Mesenchymal stem cell of adipose (primary cell): ENCODE measurements around a stretch of chr2.

DNA sequence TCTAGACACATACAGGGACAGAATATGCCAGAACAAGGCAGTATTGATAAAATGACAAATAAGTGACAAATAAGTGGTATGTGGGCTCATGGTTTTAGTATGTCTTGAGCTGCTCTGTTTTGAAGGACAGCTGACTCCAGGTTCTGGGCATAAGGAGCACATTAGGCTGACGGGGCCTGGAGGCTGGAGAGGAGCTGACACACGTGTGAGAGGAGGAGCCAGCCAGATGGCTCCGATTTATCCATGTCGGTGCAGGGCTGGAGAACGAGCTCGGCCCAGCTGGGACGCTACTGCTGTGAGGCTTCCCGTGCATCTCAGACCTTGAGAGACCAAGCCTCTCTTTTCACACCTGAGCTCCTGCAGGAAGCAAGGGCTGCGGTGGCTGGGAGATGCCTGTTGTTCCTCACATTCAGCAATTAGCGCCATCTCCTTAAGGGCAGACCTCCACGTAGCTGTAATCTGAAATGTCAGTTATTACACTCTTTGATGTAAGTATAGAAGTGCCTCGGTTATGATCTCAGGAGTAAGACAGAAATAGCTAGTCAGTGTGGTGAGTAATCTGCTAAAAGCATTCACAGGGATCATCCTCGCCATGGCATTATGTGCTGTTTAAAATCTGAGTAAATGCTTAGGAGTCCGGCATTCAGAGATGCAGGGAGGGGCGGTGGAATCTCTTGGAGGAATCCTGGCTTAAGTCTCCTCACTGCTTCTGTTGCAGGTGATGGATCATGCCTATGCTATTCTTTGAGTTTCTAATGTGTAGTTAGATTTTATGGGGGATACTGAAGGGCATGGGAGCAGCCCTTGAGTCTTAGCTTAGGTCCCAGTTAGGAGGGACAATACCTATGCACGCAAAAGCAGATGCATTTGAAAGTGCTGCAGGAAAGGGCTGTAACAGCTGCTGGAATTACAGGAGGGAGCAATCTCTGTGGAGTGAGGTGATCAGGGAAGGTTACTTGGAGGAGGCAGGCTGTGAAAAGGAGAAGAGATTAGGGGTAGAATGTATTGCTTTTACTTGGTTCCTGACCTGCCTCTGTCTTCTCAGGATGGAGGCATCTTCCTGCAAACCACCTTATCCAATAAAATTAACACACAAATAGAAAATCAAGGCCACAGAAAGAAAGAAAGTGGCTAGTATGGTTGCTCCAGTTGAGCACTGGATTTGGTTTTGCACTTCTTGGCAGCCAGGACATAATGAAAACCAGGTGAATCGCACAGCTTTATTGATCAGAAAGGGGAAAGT, 108.1 kb downstream of the PRKCE start:
- CAGE, long polyA plus RNA = no peak

GRCh38 chr2:45833651-45834345, 182.3 kb downstream of the PRKCE start:
- CAGE, long polyA plus RNA = no peak

- CAGE, long polyA plus RNA = no peak
These were observed 246.5 kb downstream of the PRKCE start for GRCh38 chr2:45897801-45898608.

DNA sequence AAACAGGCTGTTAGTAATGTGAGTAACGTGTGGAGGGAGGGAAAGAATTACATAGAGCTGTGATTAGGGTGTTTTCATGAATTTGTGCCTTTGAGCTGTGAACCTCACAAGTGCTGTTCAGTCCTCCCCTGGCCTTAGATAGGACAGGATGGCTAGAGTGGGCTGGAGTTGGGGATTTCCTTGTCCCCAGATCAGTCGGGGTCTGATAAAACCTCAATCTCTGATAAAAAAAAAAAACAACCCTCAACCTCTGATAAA, 297.0 kb upstream of the EPAS1 start:
- CAGE, long polyA plus RNA = no peak

GRCh38 chr2:46000491-46001207, 296.6 kb upstream of the EPAS1 start:
- CAGE, long polyA plus RNA = no peak

DNA sequence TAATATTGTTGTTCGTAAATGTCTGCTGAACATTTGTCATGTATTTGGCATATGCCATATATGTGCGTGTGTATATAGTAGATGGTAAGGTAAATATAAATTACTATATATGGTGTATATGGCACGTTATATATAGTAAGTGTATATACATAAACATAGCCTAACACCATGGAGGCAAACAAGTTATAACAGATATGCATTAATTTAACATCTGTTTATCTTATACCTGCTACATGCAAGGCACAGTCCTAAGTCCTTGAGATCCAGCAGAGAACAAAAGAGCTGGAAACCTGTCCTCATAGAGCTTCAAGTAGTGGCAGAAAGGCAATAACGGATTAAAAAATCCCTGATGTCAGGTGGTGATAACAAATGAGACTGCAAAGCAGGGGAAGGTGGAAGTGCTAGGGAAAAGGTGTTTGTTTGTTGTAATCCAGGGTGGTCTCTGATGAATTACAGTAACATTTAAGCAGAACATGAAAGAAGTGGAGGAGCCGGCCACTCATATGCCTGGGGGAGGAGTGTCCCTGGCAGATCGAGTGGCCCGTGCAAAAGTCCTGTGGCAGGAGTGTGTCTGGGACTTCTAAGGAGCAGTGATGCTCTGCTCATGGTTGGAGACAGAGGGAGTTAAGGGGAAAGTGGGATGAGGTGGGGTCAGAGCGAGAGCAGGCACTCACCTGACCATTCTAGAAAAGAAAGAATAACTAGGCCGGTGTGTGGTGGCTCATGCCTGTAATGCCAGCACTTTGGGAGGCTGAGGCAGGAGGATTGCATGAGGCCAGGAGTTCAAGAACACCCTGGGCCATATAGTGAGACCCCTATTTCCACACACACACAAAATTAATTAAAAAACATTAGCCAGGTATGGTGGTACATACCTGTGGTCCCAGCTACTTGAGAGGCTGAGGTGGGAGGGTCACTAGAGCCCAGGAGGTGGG, 261.4 kb upstream of the EPAS1 start:
- CAGE, long polyA plus RNA = no peak

- CAGE, long polyA plus RNA = no peak
These were observed 133.0 kb upstream of the EPAS1 start for GRCh38 chr2:46164017-46164699.

GRCh38 chr2:46277260-46277655, 19.9 kb upstream of the EPAS1 start:
- CAGE, long polyA plus RNA = no peak

GRCh38 chr2:46303110-46304186, 6.2 kb downstream of the EPAS1 start:
- CAGE, long polyA plus RNA = no peak

DNA sequence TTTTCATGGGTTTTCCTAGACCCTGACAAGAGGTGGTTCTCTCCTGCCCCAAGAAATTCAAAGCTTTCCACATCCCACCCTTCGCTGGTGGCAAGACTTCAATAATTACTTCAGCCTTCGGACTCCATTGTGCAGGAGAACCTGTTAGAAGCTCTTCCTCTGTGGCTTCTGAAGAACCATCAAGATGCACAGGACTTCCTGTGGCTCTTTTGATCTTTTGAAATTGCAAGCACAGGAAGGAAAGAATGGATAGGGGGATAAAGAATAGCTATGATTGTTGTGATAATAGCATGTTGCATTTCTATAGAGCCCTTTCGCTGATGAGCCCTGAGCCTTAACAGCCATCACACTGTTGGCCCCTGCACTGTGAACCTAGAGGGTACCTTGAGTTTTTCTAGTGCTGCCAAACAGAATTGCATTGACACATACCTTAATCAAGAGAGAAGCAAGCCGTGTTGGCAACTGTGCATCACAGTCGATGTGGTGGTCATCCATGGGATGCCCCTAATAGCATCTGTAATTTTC, 7.5 kb downstream of the EPAS1 start:
- CAGE, long polyA plus RNA = no peak

GRCh38 chr2:46306942-46307882, 10.0 kb downstream of the EPAS1 start:
- CAGE, long polyA plus RNA = no peak

GRCh38 chr2:46338442-46339139, 41.4 kb downstream of the EPAS1 start:
- CAGE, long polyA plus RNA = no peak

DNA sequence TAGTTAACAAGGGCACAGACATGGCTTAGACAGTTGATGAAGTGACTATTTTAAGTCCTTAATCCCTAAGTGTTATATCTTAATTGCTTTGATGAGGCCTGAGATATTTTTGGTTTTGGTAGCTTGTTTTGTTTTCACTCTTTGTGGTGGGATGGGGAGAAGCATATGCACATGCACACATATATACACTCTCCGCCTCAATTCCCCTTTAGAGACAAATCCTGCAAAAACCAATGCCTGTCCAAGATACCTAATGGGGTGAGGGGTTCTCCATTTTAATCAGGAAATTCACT, 66.7 kb downstream of the EPAS1 start:
- CAGE, long polyA plus RNA = no peak

DNA sequence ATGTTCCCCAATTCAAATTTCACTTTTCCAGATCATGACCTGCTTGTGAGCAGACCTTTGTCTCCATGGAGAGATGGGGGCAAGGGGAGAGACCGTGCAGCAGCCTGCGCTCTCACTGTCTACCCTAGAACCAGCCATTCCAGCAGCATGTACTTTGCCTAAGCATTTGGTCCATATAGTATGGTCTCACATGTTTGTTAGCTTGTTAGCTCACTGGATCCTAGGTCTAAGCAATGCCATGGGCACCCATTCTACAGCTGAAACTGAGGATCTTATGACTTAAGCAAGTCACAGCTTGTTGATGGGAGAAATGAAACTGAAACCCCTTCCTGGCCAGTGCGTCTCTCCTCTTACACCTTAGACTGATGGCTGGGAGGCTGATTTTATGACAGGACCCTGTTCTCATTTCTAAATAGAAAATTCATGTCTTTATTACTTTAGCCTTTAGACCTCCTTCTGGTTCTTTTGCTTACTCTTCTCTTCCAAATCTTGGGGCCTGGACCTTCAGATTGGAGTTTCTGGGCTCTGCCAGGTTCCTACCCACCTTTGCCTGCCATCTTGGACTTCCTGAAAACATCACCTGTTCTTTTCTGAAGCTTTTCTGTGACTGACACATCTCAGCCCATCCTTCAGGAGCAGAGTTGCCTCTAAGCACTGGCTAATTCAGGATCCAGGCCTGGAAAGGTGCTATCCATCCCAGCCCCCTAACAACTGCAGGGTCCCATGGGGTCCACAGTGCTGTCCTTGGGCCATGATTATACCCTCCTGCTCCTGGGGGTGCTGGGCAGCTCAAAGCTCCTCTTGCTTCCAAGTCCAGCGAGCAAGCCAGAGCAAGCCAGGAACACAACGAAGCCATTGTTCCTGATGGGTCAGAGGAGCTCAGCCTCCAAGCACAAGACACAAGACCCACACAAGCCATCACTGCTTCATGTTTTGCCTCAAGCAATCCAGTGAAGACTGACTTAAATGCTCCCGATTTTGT, 90.3 kb downstream of the EPAS1 start:
- CAGE, long polyA plus RNA = no peak

DNA sequence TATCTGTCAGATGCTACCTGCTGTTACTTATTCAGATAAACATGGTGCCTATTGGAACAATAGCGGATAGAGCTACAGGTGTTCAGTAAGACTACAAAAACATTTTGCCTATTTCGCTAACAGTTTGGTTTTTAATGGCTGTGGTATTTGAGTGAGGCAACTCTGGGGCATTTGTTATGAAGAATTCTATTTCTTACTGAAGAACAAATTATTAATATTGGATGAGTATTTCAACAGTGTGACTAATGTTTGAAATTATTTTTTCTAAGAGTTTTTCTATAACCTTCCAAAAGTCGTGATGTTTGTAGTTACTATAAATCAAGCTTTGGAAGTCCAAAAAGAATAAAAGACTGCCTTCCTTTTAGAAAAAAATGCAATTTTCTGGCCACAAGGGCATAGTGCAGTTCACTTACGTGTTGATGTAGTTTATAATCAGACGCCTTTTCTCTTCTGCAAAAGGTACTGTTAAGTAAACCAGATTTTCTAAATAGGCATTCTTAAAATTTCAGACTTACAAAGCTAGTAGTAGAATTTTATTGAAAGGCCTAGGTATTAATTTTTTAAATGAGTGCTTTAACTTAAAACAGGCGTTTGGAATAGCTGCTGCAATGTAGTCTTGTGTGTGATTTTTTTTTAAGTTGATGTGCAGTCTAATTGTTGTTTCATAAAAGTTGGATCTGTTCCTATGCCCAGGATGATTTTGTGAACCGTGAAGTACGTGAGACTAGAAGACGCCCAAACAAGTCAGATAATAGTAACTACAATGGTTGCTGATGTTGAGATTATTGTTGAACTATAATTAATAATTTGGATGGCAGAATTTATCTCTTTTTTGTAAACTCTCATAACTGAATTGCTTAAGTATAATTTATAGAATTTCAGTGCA, 61.4 kb downstream of the SOCS5 start:
- CAGE, long polyA plus RNA = no peak

GRCh38 chr2:46850651-46851251, 64.9 kb downstream of the MCFD2 start:
- CAGE, long polyA plus RNA = no peak

DNA sequence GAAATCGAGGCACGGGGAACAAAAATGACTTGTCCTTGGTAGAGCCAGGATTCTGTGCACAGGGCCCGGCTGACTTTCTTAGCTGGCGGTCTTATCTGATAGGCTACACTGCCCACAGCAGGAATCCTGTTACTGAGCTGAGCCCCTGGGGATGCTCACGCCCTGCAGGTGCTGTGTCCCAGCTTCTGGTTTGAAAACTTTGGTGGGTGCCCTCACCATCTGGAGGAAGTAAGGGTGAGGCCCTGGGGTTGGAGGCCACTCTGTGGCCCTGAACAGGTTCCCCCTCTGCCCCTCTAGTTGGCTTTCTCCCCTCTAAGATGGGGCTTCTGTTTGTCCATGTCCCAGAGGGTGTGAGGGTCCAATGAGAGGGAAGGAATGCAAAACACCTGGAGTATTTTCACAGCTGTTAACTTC, 43.1 kb downstream of the TTC7A start:
- CAGE, long polyA plus RNA = no peak

DNA sequence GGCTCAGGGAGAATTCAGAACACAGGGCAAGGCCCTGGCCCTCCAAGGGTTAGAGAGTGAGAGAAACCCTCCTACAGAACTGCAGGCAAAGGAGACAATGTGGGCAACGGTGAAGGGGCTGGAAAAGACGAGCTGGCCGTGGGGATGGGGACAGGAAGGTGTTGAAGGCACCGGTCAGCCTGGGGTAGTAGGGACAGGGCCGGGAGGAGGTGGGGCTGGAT, 66.8 kb downstream of the TTC7A start:
- CAGE, long polyA plus RNA = no peak

- CAGE, long polyA plus RNA = no peak
These were observed 71.9 kb downstream of the TTC7A start for GRCh38 chr2:47012843-47013336.

DNA sequence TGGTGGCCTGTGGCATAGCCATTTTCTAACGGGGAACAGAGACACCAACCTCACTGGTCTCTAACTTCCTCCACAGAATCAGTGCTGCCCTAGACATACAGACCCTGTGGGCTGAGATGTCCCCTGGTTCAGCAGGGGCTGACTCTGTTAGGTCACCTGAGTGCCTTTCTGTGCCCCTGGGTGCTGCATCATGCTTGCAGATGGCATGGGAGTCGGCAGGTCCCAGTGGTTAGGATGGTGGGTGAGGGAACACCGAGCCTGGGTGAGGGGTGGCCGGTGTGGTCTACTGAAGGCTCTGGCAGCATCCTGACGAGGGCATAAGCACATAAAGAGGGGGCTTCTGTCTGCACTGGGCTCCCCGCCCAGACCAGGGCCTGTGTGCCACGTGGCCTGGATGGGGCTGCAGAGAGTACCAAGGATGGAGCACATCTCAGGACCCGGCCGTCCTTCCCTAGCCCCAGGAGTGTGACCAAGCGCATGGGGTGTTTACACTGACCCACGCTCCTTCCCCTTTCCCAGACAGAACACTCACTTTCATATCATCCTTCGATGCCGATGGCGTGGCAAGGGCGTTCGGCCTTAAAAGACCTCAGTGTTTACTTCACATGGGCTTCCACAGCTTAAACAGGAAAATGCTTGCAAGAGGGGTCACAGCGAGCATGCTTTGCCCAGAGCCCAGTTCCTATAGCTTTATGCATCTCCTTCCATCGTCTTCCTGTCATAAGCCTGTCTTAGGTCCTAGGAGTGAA, 99.0 kb downstream of the TTC7A start:
- CAGE, long polyA plus RNA = no peak